HT1080 (cell line): Measurements from ENCODE around the gene ZDHHC11B.

DNA sequence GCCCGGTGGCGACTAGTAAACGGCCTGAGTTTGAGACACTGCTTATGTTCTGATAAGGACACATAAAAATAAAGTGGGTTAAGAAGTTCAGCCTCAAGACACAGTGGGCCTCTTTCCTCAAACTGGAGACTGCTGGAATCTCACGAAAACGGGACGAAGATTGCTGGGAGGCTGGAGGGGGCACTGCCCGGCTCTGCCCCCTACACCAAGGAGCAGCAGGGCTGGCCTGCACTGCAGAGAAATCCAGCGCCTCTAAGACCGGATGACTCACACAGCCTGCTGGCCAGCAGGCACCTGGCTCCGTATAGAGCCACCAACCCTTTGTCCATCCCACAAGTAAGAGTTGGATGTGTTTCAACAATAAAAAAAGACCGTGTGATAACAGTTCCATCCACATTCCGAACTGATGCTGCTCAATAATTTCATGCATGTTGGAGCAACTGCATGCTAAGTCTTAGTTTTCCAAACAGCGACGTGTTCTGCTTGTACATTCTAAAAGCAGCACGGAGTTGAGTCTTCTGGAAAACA lies 11.6 kb downstream of the CCDC127 start:
RAMPAGE:
- cytosol, long total RNA = no peak
- long total RNA = no peak
- nucleus, long total RNA = no peak

GRCh38 chr5:235098-235578 lies 17.0 kb downstream of the SDHA start:
RAMPAGE:
- cytosol, long total RNA = no peak
- long total RNA = no peak
- nucleus, long total RNA = no peak

GRCh38 chr5:310955-311683 lies 10.4 kb upstream of the AHRR start:
RAMPAGE:
- cytosol, long total RNA = no peak
- long total RNA = no peak
- nucleus, long total RNA = no peak

DNA sequence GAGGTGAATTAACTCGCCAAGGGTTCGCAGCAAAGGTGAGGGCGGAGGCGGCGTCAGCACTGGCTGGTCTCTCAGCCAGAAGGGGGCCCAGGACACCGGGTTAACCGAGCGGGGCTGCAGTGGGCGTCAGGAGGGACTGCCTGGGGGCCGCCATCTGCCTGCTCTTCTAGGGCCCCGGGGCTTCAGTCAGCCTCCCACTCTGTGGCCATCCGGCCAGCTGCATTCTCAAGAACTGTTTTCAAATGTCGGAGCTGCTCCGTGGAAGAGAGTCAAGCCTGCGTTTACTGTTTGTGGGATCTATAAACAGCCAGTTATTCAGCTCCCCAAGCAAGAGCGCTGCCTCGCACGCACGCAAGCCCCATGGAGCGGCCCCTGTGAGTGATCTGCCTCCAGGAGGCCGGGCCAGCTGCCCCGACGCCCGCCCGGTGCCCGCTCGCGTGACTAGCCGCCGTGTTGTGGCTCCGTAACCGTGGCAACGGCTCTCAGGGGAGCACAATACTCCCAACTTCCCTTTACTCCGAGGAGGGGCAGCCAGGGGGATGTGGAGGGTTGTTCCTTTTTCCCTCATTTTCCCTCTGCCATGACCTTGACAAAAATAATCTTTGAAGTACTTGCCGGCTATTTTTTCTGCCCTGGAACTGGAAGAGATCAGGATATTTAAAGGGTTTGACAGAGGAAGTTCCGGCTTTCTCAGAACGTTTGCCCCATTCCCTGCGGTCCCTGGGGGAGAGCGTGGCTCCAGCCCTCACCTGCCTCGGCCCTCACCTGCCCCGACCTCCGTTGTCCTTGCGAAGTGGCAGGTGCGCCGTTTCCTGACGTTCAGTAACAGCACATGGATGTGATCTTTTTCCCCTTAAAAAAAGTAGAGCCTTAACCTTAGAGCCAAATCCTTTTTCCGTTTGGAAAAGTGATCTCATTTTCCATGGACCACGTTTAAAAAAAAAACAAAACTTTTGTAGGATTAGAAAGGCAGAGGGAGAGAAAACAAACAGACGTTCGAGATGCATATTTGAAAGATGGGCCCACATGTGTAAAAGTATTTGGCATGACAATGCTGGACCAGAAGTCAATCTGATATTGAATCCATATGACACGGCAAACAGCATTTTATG lies 43.0 kb upstream of the EXOC3 start:
RAMPAGE:
- cytosol, long total RNA = no peak
- long total RNA = no peak
- nucleus, long total RNA = no peak

RAMPAGE:
- cytosol, long total RNA = no peak
- long total RNA = no peak
- nucleus, long total RNA = no peak
These were observed 22.6 kb downstream of the EXOC3 start for GRCh38 chr5:465365-466099.

RAMPAGE:
- cytosol, long total RNA = no peak
- long total RNA = no peak
- nucleus, long total RNA = no peak
These were observed 30.4 kb downstream of the EXOC3 start for GRCh38 chr5:473408-473715.

DNA sequence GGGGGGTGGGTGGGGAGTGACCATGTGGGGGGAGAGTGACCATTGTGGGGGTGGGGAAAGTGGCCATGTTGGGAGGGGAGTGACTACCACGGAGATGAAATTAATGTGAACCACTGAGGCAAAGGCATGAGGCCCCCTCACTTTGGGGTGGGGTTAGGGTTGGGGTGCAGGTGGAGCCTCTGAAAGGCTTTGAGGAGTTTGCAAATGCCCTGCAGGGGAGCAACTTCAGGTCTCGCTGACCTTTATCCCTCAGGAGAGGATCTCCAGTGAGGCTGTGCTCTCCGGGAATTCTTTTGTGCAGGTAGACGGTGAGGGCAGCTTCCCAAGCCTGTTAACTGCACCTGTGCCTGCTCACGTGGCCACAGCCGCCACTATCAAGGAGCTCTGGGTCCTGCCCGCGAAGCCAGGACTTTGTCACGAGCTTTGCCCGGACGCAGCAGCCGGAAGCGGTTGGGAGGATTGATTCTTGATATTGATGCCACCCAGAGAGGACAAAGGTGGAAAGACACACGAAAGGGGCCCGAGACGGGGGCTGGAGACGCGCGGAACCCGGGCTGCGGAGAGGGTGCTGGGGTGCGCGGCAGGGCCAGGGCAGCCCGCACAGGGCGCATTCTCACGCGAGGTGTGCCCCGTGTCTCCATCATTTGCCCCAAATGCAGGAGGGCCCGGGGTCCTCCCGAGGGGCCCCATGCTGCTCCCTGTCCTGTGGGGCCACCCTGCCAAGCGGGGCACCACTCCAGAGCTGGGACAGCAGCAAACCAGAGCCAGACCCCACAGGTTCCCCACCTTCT lies 18.3 kb downstream of the SLC9A3 start:
RAMPAGE:
- cytosol, long total RNA = no peak
- long total RNA = no peak
- nucleus, long total RNA = no peak

RAMPAGE:
- cytosol, long total RNA = no peak
- long total RNA = no peak
- nucleus, long total RNA = no peak
These were observed 34.4 kb downstream of the CEP72 start for GRCh38 chr5:646508-647070.

DNA sequence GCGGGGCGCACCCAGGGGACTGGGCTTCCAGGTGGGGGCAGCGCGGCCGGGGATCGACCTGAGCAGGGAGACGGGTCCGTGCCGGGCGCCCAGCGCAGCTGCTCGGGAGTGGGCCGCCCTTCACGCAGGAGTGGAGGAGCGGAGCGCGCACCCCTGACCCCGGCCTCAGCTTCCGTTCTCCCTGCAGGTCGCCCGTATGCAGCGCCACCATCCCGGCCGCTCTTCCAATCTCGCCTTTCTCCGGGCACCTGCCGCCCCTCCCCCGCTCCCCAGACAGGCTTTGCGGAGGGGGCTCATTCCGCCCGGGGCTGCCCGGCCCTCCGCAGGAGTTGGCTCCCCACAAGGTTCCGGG lies 718 bp upstream of the TPPP start:
RAMPAGE:
- cytosol, long total RNA = no peak
- long total RNA = no peak
- nucleus, long total RNA = no peak

DNA sequence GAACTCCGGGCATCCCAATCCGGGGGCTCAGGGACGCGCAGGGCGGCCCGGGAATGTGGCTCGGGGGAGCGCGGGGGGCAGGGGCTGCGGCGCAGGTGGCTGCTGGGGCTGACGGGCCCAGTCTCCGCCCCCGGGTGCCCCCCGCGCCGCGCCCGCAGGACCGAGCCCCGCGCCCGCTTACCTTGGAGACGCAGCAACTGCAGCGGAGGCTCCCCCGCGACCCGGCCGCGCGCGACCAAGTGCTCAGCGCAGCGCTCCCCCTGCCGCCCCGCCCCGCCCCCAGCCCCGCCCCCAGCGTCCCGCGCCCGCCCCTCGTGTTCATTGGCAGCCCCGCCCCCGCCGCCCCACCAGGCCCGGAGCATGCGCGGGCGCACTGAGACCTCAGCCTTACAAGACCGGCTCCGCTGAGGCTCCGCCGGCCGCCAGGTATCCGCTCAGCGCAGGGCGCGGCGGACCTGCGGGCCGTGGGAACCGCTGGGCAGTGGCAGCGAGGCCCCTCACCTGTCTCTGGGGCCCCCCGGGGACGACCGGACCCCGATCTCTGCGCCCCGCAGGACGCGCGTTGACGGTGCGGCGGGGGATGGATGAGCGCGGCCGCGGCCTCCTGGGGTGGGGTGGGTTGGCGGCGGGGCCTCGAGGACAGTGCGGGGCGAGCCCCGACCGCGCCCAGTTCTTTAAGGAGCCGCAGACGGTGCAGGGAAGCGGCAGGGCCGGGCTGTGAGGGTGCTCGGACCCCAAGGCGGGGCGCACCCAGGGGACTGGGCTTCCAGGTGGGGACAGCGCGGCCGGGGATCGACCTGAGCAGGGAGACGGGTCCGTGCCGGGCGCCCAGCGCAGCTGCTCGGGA lies at the start of gene ZDHHC11B:
ZDHHC11B (minus strand) TSS at position 243 of the 847 bp plus-strand sequence.
RAMPAGE:
- cytosol, long total RNA = no peak
- long total RNA = no peak
- nucleus, long total RNA = no peak

DNA sequence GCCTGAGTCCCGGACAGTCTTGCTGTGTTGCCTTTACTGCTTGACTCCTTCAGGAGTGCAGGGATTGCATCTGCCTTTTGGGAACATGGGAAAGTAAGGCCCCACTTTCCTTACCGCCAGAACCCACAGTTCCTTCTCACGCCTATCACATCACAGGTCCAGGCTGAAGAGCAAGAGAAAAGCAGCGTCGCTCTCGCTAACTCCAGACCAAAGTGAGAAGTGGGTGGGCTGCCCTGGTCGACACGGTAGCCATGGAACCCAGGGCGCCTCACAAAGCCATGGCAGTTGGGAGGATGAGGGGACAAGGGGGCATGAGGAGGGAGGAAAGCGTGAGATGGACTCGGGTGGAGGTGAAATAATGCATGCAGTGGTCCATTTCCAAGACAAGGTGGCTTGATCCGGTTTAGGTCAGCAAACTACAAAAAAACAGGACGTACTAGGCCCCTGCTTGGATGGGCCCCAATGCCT lies 8.0 kb upstream of the ZDHHC11 start:
RAMPAGE:
- cytosol, long total RNA = no peak
- long total RNA = no peak
- nucleus, long total RNA = no peak

RAMPAGE:
- cytosol, long total RNA = no peak
- long total RNA = no peak
- nucleus, long total RNA = no peak
These were observed 48.5 kb upstream of the NKD2 start for GRCh38 chr5:960019-960500.

DNA sequence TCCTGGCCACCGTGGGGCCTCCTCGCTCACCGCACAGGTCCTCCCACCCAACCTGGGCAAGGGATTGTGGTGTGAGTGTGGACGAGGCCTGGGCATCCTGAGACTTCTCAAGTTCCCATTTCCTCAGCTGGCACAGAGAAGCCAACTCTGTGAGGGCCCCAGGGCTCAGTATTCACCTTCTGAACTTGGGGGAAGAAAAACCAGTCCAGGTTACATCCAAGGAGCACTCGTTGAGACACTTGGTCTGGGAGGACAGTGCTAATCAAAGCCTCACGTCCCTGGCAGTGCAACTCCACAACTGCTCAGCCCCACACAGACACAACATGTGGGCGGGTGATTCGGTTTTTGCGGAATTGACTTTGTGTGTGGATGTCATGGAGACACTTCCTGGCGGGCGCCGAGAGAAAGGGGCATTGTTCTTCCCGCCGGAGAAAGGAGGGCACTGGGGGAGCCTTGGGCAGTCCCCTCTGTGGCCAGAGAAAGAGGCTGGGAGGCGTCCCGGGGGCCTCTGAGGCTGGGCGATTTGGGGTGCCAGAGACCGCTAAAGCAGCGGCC lies 28.5 kb upstream of the NKD2 start:
RAMPAGE:
- cytosol, long total RNA = no peak
- long total RNA = no peak
- nucleus, long total RNA = no peak

RAMPAGE:
- cytosol, long total RNA = no peak
- long total RNA = no peak
- nucleus, long total RNA = no peak
These were observed 32.9 kb downstream of the NKD2 start for GRCh38 chr5:1041363-1042064.

DNA sequence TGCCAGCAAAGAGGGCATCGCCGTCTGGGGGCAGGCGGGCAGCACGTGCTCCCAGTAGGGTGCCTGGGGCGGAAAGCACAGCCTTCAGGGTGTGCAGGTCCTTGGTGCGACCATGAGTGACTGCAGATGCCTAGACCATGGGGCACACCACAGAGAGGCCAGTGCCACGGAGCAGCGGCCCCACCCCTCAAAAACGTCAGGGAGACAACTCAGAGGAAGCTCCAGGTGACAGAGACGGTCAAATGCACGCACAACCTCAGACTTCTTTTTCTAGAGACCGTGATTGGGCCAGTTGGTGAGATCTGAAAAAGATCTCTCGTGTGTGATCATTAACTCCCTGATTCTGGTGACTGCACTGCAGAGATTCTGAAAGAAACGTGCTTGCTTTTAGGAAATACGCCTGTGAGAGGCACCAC lies 16.1 kb downstream of the SLC12A7 start:
RAMPAGE:
- cytosol, long total RNA = no peak
- long total RNA = no peak
- nucleus, long total RNA = no peak

GRCh38 chr5:1109218-1109773 lies 2.6 kb downstream of the SLC12A7 start:
RAMPAGE:
- cytosol, long total RNA = no peak
- long total RNA = no peak
- nucleus, long total RNA = no peak

DNA sequence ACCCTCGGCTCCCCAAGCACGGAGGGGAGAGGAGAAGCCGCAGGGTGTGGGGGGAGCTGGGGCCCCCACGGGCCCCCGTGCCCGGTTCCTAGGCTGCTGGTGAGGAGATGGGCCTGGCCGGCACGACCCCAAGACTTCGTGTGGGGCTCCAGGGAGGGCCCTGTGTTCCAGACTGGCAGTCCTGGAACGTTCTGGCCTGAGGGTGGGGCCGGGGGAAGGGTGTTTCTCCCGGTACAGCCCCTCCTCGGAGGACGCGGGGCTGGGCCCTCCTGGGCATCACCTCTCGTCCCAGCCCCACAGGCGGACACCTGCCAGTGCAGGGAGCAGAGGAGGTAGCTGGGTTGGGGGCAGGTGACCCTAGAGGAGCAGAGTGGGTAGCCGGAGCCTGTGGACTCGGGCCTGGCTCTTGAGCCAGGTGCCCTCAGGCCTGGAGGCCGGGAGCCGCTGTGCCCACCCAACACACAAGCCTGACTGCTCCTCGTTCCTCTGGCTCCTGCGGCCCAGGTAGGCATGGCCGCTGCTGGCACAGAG lies 610 bp downstream of the SLC6A19 start:
RAMPAGE:
- cytosol, long total RNA = no peak
- long total RNA = no peak
- nucleus, long total RNA = no peak

DNA sequence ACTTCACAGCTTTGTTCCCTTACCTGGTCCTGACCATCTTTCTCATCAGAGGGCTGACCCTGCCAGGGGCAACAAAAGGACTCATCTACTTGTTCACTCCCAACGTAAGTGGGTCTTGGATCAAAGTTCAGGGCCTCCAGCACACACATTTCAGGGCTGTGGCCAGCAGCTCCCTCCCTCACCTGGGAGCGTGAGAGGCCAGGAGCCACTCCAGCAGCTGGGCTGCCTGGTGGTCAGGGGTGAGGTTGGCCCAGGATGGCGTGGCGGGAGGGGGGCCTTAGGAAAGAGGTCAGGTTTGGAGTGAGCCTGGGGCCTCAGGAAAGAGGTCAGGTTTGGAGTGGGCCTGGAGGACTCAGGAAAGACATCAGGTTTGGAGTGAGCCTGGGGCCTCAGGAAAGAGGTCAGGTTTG lies 12.8 kb downstream of the SLC6A18 start:
RAMPAGE:
- cytosol, long total RNA = no peak
- long total RNA = no peak
- nucleus, long total RNA = no peak

RAMPAGE:
- cytosol, long total RNA = no peak
- long total RNA = no peak
- nucleus, long total RNA = no peak
These were observed 14.7 kb downstream of the SLC6A18 start for GRCh38 chr5:1239814-1240415.

DNA sequence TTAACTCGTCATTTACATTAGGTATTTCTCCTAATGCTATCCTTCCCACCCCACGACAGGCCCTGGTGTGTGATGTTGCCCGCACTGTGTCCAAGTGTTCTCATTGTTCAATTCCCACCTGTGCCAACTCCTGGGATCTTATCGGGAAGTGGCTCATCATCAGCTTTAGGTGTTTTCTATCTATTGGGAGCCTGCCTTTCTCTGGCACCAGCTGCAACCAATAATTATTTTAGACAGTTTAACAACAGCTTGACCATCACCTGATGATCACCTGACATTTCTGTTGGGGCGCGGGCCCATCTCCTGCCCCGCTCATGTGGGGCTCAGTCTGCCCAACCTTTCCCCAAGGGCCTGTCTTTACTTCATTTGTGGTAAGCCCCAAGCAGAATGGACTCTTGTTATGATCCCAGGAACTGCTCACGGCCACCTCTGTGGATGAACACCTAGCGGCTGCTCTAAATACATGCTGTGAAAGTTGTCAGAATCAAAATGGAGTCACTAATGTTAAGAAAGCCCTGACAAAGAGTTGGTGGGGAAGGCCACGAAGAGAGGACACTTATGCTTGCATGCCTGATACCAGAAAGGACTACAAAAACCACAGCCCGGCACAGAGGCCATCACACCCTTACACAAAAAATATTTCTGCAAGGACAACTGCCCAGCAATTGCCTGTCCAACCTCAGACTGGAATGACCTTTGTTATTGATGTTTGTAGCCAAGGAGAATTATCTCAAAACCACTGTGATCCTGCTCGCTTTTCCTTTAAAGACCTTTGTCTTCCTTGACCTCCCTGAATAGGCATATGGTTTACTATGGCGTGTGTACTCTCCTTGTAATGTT lies 5.0 kb upstream of the CLPTM1L start:
RAMPAGE:
- cytosol, long total RNA = no peak
- long total RNA = no peak
- nucleus, long total RNA = no peak